ENCODE results near the genes COL8A1, ADGRG7 and TFG.

- PRO-cap = no peak
- RAMPAGE, long total RNA = no peak
Observed at GRCh38 chr3:98797057-98798109, 34.2 kb downstream of the ST3GAL6 start.

DNA sequence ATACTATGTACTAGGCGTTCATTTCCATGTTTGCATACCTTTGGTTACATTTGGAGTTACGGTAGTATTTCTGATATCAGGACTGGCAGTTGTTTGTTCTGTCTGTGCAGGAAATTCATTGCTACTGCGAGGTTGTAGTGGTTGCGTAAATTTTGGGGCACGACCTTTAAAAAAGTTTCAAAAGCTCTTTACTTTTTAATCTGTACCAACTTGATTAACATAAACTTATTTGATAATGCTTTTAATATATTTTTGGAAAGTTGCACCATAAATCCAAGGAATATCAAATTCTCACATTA, 48.0 kb downstream of the ST3GAL6 start:
- PRO-cap = no peak
- RAMPAGE, long total RNA = no peak

DNA sequence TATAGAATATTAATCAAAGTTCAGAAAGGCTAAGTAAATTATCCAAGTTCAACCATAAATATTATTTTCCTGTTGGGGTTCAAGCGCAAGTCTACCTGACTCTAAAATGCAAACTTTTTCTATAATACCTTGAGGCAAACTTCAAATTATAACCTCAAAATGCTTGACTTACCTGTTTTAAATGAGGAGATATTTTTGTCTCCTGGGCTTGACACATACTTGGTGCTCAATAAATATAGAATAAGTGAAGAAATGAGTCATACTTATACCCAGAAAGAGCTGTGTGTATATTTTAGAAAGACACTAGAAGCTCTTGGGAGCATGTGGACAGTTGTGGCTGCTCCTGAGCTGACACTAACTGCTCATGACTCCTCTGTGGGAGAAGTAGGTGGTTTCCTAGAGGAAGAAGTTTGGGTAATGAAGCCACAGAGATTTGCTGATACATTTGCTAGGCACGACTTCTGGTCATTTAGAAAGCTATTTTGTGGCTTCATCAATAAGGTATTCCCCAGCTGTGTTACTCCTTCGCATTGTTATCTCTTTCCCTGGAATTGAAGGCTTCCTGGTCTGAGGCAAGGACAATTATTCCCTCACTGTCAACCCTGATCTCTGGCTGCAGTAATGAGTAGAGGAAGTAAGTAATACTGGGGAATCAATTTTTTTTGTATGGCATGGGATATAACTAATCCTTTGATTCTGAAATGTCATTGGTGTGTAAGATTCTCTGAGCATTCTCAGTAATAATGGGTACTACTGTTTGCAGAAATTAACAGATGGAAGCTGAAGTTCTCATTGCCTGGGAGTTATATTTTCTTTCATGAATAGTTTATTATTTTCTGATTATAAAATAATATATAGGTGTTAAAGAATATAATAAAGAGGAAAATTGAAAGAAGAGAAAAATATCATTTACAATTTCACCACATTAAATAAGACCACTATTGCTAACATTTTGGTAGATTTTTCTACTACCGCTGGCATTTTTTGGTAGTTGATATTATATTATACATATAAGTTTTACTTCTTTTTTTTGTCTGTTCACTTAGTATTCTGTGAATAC, 79.6 kb upstream of the DCBLD2 start:
- PRO-cap = no peak
- RAMPAGE, long total RNA = no peak

DNA sequence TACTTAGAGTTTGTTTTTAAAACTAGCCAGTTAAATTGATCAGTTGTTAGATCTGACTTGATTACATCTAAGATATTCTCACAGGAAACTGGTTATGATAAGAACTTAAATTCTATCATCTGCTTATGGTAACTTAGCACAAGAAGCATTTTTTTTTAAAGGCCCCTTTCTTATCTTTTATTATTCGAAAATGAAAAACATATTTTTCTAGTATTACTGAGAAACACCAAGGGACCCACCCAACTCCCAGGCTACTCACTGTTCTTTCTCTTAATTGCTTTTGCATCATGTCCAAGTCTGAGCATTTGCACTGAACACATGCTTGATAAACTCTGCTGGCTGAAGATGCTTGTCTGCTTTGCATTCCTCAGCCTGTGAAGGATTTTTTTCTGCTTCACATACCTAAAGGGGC, 84.4 kb upstream of the DCBLD2 start:
- PRO-cap = no peak
- RAMPAGE, long total RNA = no peak

DNA sequence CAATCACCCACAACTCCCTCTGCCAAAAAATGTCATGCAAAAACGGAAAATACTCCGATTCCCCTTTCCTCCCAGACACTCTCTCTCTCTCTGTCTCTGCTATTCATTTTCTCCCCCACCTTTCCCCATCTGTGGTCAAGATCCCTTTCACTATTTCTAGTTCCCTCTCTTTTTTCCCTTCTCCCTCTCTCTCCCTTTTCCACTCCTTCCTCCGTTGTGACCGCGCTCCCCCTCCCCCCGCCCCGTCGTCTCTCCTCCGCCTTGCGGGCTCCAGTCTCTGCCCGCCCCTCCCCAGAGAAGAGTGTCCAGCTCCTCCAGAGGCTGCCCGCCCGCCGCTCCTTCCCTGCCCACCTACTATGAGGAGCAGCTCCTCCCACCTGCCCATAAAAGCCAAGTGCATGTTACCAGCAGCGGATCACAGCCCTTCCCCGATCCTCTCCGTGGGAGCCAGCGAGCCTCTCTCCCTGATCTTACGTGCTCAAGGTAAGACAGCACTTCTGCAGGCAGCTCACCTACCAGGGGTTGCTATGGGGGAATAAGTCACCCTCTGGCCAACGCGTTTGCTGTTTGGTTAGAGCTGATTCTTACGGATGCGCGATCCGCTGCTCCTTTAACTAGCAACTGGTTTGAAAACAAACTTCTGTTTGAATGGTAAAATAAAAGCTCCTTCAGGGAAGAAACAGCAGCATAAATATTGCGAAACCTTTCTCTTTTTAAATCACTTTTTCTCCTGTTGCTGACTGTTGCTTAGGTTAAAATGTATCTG, at the start of gene COL8A1:
TSS of gene COL8A1 (plus strand) at position 413 of the 766 bp plus-strand sequence.
- PRO-cap = no peak
- RAMPAGE, long total RNA = no peak

- PRO-cap = no peak
- RAMPAGE, long total RNA = no peak
Observed at GRCh38 chr3:99850377-99851214, 32.9 kb downstream of the CMSS1 start.

DNA sequence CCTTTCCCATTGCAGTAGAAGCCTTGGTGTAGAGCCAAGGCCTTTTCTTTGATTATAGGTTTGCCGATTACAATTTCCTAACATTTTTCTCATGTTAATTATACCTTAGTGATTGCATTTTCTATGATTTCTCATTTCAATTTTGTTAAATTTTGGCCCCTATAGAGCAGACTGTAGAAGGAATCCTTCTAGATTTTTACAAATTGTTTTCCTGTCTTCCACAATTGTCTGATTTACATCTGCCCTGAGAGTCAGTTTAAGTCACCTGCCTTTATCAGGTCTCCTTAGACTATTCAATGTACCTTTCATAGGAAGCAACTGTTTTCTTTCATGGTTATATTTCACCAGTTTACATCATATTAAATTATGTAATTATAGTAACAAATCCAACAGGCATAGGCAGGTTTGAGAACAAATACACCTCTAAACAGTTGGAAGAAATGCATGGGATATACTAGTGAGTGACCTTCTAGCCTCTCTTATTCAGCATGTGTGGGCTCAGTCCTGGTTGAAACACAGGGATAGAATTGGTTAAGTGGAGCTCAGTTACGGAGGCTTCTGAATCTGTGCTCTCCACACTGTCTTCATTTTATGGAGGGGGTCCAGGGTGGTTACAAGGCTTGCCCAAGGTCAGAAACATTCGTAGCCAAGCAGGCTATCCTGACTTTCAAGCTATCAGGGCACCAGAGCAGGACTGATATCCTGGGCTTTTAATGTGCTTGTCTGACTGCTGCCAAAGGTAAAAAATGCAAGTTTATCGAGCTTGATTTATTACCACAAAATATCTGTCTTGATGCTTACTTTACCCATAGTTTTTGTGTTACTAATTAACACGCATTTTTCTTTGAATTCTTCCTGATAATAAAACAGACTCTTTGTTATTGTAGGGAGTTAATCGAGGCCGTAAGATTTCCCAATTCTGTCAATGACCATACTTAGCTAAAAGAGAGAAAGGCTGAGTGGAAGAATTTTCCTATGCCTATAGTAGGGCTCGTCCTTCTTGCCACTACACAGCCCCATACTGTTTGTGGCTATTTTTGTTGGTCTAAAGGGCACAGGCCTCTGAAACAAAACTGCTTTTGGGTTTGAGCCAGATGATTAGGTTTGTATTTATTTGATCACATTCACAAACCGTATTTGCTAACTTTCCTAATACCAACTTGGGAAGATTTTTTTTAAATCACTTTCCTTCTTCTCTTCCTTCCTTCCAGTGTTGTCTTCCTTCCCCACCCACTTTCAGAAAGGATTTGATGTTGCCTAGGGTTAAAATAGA, 89.6 kb downstream of the FILIP1L start:
- PRO-cap = no peak
- RAMPAGE, long total RNA = no peak

DNA sequence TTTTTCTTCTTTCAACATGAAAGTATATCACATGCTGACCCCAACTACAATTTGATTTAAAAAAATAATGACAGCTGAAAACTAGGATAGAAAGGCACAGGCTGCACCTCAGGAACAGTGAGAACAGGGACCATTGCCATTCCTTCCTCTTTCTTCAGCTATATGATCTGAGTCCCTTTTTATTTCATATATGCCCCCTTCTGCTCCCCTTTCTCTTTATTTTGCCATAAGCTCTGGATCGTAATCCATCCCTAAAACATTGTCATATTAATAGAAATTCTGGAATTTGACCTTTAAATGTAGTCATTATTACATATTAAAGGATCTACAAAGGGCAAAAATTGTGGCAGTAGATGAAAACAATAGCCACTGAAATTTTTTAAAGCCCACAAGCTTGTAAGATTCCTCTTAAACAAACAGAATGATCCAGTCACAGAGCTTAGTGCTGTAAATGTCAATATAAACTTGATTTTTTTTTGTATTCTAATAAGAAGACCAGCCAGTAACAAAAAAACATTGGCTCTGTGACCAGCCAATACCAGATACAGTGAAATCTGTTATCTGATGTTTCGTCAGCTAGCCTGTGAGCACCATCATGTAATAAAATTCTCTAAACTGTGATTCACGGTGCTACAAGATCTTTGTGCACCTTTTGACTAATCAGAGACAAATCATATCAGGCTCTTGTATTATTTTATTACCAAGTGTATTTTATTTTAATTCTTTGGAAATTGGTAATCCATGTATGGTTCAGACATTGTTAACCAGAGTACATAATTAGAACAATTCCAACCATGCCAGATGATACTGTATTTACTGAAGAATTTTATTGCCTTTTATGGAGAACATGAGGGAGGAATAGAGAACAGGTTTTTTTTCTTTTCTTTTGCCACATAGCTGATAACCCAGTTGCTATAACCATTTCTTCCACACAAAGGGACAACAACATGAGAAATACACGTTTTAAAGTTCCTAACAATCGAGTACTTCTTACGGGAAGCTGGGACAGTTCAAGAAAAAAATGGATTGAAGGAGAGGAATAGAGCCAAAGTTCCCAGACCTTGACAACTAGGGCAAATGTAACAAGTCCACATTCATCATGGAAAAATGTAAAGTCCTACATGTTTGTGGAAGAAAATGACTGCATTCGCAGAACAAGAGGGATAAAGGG, 72.1 kb downstream of the FILIP1L start:
- PRO-cap = no peak
- RAMPAGE, long total RNA = no peak

GRCh38 chr3:100151382-100151764, 37.1 kb upstream of the FILIP1L start:
- PRO-cap = no peak
- RAMPAGE, long total RNA = no peak

DNA sequence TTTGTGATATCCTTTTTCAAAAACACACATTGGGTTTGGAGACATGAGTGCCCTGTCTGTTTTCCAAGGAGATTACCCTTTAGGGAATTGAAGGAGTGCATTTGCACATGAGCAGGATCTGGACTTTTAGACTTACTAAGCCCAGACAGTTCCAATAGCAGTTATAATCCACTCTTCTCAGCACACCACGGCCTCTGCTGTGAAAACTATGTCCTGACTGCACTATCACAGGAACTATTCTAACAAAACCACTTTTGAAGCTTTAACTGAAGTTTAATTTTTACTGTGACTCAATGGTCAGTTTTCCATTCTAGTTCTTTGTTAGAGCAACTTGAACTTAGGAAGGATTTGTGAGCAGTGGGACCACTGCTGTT, 49.7 kb upstream of the FILIP1L start:
- PRO-cap = no peak
- RAMPAGE, long total RNA = no peak

GRCh38 chr3:100335340-100335810, 818 bp downstream of the NIT2 start:
- PRO-cap = no peak
- RAMPAGE, long total RNA = no peak

GRCh38 chr3:100609170-100610506, at the start of gene ADGRG7:
TSS of gene ADGRG7 (plus strand) at chr3:100609601.
- PRO-cap = no peak
- RAMPAGE, long total RNA = no peak

GRCh38 chr3:100610507-100611117, 1.2 kb downstream of the ADGRG7 start:
- PRO-cap = no peak
- RAMPAGE, long total RNA = no peak

- PRO-cap = bidirectional peak, plus-strand start at chr3:100709434, minus-strand start at chr3:100709218
- RAMPAGE, long total RNA = start-site peak on the plus strand at chr3:100709343-100709430, 302 and 43 reads in 2 replicates; start-site peak on the plus strand at chr3:100709570-100709698, 66 and 18 reads in 2 replicates
Observed at GRCh38 chr3:100709057-100709748, at the start of gene TFG. TSS of gene TFG (plus strand) at chr3:100709494.

DNA sequence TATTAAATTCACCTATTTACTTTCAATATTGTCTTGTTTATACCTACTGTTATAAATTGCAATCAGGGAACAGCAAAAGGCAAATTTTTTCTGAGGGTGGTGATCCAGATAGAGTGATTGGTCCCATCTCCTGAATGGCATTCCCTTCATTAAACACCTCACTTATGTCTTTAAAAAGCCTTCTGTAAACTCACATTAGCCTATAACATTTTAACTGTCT, 6.2 kb downstream of the ABI3BP start:
- PRO-cap = no peak
- RAMPAGE, long total RNA = no peak

DNA sequence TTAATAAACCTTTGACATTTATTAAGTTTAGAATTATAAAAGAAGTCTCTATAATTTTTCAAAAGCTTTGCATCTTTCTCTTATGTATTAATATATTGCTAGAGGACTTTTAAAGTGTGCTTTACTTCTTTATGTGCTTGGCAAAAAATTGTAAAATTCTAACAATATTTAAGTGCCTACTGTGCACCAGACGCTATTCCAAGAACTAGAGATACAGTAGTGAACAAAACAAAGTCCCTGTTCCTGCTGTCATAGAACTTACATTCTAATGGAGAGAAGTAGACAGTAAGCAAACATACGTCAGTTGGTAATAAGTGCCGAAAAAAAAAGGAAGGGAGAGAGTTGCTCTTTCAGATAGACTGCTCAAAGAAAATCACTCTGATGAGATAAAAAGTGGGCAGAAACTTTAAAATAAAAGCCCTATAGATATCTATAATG, 4.9 kb upstream of the SENP7 start:
- PRO-cap = no peak
- RAMPAGE, long total RNA = no peak

DNA sequence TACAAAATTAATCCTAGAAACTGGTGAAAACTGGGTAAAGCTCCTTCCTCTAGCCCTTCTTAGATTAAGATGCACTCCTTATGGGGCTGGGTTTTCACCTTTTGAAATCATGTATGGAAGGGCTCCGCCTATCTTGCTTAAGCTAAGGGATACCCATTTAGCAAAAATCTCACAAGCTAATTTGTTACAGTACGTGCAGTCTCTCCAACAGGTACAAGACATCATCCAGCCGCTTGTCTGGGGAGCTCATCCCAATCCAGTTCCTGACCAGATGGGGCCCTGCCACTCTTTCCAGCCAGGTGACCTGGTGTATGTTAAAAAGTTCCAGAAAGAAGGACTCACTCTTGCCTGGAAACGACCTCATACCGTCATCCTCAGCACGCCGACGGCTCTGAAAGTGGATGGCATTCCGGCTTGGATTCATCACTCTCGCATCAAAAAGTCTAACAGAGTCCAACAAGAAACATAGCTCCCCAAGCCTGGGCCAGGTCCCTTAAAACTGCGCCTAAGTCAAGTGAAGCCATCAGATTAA, 37.7 kb downstream of the ZBTB11 start:
- PRO-cap = no peak
- RAMPAGE, long total RNA = no peak

GRCh38 chr3:101640262-101641209, 36.4 kb downstream of the ZBTB11 start:
- PRO-cap = no peak
- RAMPAGE, long total RNA = no peak

GRCh38 chr3:101687078-101687736, 689 bp upstream of the RPL24 start:
- PRO-cap = no peak
- RAMPAGE, long total RNA = no peak

DNA sequence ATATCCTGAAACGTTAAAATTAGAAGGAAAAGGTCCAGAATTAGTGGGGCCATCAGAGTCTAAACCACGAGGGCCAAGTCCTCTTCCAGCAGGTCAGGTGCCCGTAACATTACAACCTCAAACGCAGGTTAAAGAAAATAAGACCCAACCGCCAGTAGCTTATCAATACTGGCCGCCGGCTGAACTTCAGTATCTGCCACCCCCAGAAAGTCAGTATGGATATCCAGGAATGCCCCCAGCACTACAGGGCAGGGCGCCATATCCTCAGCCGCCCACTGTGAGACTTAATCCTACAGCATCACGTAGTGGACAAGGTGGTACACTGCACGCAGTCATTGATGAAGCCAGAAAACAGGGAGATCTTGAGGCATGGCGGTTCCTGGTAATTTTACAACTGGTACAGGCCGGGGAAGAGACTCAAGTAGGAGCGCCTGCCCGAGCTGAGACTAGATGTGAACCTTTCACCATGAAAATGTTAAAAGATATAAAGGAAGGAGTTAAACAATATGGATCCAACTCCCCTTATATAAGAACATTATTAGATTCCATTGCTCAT, 7.0 kb upstream of the RPL24 start:
- PRO-cap = no peak
- RAMPAGE, long total RNA = no peak

Measured in OCI-LY7 (cell line).